ENCODE measurements around a stretch of chr1.

DNA sequence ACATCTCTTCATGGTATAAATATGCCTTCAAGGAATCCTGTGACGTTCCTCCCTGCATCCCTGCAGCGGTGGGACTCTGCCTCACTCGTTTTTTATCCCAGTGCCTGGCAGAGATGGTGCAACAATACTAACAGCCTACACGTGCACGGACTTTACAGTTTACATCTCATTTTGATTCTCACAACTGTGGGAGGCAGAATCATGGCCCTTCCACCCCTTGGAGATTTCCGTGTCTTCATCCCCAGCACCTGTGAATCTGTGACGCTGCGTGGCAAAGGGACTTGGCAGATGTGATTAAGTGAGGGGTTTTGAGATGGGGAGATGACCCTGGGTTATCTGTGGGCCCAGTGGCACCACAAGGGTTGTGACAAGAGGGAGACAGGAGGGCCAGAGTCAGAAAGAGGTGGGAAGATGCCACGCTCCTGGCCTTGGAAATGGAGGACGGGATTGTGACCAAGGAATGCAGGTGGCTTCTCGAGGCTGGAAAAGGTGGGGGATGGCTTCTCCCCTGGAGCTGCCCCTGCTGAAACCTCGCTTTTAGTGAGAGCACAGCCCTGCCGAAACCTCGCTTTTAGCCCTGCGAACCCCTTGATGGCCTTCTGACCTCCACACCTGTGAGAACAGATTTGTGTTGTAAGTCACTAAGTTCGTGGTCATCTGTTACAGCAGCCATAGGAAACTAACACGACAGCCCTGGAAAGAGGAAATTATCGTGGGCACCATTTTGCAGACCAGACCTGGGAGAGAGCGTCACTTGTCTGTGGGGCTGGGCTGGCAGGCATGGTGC lies 53.8 kb downstream of the ARHGEF10L start:
- PRO-cap, 2 experiments = no peak in any of the 2 experiments

DNA sequence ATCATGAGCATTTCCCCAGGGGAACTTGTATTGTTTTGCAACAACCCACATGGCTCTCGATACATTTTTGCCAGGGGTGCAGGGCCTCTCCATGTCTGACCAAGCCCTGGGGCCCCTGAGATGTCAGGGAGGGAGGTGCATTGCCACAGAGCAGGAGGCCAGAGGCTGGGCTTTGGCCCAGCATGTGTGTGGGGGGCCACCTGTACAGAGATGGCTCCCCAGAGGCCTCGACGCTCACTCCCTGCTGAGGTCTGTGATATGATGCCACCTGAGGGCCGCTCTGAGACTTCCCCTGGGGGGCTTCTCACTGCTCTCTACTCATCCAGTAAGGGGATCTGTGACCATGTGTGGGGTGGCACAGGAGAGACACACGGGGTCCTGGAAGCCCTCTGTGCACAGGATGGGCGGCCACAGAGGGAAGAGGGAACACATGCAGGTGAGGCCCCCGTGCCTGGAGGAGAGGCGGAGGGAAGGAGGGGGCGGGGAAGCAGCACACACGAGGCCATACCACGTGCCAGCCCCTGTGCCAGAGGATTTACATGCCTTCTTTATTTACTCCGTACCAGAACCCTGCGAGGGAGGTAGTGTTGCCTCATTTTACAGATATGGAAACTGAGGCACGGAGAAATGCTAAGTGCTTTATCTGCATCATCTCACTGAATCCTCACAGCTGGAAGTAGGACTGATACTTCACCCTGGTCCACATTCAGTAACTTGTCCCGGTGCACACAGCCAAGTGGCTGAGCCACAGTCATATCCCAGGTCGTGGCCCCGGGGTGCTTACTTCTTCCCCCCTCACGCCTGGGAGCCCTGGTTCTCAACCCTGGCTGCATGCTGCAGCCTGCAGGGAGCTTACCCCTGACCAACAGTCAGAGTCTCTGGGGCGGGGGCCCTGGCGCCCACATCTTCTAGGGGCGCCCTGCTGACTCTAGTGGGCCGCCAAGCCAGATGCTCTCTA lies 56.0 kb downstream of the ARHGEF10L start:
- PRO-cap, 2 experiments = no peak in any of the 2 experiments

- PRO-cap, 2 experiments = no peak in any of the 2 experiments
These were observed 94.2 kb downstream of the ARHGEF10L start for GRCh38 chr1:17633724-17634168.

DNA sequence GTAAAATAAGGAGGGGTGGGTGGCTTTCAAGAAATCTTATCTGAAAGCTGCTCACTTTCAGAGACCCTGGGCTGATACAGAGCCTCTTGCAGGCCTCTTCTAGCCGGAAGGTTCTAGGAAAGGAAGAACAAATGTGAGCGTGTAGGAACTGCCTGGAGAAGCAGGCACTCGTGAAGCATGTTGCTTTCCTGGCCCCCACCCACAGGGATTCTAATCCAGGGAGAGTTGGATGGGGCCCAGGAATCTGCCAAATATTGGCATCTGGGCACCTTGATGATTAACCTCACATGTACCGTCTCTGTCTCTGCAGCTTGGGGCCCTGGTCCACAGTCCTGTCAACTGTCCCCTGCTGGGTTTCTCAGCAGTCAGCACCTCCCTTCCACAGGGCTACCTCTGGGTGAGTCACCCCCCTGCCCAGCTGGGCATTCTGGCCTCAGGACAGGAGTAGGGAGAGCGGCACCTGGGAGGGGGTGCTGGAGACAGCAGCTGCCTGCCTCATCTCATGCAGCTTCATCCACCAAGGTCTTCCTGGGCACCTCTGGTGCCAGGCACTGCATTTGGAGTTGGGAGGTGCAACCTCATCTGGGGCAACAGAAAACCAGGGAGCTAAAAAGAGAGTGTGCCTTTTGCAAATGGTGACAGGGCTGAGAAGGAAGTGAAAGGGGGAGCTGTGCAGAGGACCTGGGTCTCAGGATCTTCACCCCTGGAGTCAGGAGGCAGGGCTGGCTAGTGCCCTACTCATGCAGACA lies 100.6 kb upstream of the ACTL8 start:
- PRO-cap, 2 experiments = no peak in any of the 2 experiments

- PRO-cap, 2 experiments = no peak in any of the 2 experiments
These were observed 4.1 kb downstream of the ACTL8 start for GRCh38 chr1:17759195-17759621.

DNA sequence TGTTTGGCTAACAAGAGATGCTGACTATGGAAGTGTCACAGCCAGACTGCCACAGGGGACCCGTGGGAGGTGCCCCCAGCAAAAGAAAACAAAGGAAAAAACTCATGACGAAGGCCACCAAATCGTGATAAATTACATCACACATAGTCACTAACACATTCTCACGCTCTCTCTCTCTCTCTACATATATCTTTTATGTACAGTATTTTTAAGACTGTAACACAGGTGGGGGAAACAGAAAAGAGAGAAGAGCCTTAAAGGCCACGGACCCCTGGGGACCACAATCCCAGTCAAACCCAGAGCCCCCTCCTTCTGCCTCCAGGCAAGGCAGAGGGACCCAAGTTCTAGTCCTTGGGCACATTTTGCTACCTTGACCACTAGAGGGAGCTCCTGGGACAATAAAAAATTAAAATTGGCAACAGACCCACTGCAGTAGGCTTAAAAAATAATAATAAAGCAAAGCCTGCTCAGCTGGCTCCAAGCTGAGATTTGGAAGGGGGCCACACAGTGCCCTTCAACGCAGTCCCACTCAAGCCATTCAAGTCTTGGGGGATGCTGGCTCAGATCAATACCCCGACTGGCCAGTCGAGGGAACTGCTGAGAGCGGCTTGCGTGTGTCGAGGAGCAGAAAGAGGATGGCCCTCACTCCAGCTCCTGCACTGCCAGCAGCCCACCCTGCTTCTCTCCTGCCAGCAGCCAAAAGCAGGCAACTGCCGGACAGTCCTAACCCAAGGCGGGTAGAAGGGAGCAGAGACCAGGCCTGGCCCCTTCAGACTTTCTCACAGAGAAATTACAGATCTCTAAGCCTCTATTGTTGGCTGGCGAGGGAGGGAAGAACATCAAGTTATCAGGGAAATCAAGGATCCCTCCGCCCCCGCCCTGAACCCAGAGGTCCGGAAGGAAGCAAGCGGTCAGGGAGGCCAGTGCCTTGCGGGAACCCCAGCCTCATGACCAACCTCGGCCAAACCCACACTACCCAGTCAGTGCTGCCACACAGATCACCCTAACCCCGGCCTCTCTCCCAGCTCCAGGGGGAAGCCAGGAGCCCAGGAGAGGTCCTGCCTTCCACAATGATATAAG lies 4.7 kb upstream of the ALDH4A1 start:
- PRO-cap, 2 experiments = no peak in any of the 2 experiments

DNA sequence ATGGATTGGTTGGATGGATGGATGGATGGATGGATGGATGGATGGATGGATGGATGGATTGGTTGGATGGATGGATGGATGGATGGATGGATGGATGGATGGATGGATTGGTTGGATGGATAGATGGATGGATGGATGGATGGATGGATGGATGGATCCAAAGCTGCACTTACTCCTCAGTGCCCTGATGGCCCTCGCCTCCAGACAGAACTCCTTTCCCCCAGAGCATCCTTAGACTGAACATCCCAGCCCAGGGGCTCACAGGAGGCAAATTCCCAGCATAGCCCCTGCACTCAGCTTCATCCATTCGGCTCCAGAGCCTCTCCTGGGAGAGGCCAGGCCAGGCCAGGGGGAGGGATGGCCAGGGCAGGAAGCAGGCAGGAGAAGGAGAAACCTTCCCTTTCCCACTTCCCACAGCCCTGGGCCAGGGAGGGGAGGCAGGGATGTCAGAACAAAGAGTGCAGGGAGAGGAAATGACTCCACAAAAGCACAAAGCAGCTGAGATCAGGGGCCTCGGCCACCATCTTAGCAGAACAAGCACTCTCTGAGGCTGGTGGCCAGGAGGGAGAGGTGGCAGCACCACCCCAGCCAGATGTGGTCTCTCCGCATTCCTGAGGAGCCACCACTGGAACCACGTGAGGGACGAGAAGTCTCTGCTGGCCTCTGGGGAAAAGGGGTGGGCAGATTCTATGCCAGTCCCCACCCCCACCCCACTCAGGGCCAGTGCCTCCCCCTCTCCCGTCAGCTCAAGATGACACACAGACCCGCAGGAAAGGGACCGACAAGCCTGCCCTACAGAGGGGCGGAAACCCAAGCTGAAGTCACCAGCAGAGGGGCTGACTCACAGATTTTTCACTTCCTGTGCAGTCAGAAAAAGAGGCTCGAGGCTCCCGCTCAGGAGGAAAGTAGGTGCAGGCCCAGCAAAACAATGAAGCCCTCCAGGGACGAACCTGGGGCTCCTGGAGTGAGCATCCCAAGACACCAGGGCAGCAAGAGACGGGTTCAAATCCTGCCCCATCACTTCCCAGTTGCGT lies 24.0 kb upstream of the ALDH4A1 start:
- PRO-cap, 2 experiments = peak in 2 of 2 experiments; most common plus-strand start position 866 of the sequence (in 2); most common minus-strand start position 756 of the sequence (in 2)

DNA sequence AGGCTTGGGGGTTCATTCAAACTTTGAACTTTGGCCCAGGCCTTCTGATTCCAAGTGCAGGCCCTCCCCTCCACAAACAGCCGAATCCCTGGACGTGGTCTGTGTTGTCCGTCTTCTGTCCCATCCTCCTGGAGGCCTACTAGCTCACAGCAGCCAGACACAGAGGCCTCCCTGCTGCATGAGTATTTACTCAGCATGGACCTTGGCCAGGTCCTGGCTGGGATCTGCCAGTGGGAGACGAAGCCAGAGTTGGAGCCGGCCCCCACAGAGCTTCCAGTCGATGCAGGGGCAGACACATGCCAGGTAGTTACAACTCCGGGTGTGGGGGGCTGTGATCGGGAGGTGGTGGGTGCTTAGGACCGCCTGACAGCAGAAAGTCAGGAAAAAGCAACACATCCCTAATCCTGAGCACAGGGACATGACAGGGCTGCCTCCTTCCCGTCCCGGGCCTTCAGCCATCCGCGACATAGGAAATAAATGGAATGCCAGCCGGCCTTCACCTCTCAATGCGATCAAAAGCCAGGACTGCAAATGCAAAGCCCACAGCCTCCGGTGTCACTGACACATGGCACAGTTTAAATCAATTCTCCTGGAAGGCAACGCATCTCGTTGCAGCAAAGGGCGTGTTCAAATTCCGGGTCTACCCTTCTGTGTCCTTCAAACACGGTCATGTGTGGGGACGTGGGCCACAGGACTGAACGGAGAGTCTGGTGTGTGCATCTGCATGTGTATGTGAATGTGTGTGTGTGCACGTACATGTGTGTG lies 7.3 kb downstream of the IFFO2 start:
- PRO-cap, 2 experiments = peak in 1 of 2 experiments; most common plus-strand start position 670 of the sequence (in 1); most common minus-strand start position 567 of the sequence (in 1)

GRCh38 chr1:18951317-18952612 lies 4.7 kb downstream of the IFFO2 start:
- PRO-cap, 2 experiments = peak in 2 of 2 experiments; most common plus-strand start chr1:18952309 (in 2); most common minus-strand start chr1:18952084 (in 2)

- PRO-cap, 2 experiments = no peak in any of the 2 experiments
These were observed 116.8 kb upstream of the IFFO2 start for GRCh38 chr1:19073220-19073696.

- PRO-cap, 2 experiments = no peak in any of the 2 experiments
These were observed 124.9 kb upstream of the IFFO2 start for GRCh38 chr1:19081212-19081908.

DNA sequence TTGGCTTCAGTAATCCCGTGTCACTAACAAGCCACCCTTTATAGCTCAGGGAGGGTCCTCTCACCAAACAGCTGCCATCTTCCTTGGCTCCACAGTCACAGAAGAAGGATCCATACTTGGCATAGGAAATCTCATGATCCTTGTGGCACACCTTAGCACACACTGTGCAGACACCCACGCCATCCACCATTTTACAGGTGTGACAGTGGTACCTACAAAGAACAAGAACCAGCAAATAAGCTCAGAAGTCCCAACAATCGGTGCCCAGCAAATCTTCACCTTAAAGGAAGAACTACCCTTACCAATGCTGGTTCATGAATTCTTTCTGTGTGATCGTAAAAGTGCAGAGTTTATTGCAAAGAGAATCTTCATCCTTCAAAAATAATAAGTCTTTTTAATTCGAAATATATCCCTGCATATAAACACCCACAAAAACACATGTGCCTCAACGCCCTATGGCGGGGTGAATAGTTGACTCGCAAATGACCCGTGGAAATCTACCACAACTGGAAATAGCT lies 48.5 kb downstream of the UBR4 start:
- PRO-cap, 2 experiments = no peak in any of the 2 experiments

DNA sequence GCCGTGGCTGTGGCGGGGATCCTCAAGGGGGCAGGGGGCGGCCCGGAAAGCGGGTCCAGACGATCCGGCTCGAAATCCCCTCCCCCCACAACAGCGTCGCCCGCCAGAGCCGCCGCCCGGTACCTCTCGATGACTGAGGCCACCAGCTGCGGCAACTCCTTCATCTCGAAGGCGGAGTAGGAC lies 225 bp downstream of the UBR4 start:
- PRO-cap, 2 experiments = no peak in any of the 2 experiments

- PRO-cap, 2 experiments = no peak in any of the 2 experiments
These were observed 15.4 kb downstream of the AKR7A3 start for GRCh38 chr1:19273180-19273628.

GRCh38 chr1:19310934-19311543 lies 905 bp downstream of the AKR7A2 start:
- PRO-cap, 2 experiments = no peak in any of the 2 experiments

GRCh38 chr1:19405514-19406431 lies 79.6 kb downstream of the CAPZB start:
- PRO-cap, 2 experiments = no peak in any of the 2 experiments

DNA sequence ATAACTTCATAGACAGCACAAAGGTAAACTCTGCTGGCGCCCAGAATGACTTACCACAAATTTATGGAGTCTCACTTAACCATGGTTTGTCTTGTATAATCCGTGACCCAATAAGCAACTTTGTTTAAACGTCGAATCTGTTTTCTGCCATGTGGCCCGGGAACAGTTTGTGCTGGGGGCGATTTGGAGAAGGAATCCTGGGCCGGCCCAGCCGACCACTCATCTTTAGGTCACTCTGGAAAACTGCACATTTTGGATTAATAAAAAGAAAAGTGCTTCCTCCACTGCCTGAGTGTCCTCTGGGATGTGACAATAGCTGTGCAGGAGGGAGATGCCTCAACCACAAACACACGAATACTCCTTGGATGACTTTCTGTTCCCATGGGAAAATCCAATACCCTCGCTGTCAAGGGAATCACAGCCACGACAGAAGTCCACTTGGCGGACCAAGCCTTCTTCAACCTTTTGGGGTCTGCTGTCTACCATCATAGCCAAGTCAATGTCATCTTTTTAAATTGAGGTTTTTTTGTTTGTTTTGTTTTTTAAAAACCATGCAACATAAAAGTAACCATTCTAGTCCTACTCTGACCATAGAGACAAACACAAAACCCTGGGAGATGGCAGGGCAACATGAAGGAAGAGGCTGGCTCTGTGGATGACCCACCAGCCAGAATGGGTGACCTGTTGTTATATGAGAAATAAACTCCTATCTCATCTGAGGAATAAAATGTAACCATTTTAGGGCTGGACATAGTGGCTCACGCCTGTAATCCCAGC lies 57.8 kb downstream of the CAPZB start:
- PRO-cap, 2 experiments = no peak in any of the 2 experiments

DNA sequence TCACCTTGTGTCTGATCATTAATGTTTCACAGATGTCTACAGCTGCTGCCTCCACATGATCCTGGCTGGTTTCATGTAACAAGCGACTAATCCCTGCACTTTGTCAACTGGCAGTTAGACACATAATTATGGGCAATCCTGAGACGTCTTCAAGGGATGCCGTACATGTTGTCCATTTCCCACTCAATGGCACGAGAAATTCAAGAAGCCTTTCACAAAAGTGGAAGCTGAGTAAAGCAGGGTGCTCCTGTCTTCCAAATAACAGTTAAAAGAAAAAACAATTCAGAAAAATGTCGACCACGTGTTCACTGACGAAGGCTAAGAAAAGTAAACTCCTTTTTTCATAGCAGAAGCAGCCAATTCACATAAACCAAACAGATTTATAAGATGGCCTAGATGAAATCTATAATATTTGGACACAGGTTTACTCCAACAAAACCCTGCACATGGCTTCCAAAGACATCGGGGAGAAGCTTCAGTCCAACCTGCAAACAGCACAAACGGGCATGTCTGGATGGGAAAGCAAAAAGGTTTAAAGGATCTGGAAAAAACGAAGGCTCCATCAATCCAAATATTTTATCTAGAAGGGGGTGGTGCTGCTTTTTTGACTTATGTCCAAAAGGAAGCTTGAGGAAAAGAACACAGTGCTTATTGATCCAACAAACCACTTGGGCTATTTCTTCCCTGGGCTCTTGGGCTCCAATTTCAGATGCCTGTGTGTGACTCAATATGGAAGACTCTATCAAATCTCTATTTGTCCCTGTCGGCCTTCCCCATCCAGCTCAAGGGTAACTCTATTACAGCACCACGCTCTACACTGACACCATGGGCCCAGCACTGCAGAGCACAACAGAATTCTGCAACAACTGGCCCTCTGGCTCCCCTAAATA lies 52.0 kb downstream of the CAPZB start:
- PRO-cap, 2 experiments = no peak in any of the 2 experiments

DNA sequence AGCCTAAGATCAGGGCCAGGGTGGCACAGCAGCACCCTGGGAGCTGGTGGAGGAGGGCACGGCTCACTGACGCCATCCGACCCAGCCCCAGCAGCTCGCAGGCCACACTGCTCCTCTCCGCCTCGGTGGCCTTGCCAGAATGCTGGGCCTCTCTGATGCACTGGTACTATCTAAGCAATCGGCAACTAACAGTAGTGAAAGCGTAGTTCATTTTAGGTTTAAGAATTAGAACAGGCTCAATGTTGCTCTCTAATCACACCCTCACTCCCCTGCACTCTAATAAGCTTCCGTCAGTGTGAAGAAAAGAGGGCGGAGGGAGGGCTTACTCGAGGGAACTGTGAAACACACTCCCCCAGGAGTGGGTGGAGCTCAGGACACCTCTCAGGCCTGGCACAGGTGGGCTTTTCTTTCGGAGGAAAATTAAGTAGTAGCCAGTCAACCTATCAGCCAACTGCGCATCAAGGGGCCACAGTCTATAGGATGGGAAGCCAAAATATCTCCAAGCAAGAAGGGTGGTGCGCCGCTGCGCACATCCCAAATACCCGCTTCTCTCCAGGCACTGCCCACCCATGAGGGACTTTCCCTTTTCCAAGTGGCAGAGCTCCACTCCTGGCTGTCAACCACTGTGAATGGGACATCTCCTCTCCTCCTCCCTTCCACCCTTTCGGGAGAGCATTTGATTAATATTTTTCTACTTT lies 37.5 kb downstream of the CAPZB start:
- PRO-cap, 2 experiments = no peak in any of the 2 experiments

DNA sequence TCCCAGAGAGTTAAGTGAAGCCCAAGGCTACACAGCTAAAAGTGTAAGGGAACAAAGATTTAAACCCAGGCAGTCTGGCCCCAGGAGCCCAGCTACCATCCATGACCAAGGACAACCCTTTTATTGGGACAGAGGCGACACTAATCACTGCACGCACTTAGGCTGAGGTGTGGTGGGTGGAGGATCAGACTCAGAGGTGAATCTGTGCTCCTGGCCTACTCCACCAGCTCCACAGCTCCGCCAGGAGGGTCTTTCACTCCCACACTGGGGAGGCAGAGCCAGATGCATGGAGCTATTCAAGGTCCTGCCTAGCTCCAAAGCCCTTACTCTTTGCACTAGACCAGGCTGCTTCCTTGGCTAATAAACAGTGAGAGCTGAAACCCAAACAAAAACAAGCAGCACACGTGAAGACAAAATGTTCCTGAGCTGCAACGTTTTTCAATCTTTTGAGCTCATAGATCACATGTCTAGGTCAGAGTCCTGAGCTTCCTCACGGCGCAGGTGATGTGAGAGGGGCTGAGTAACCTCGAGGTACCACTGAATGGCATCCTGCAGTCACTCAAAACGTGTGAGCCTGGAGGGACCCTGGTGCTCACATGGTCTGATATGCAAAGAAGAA lies 19.3 kb downstream of the CAPZB start:
- PRO-cap, 2 experiments = peak in 2 of 2 experiments; most common plus-strand start position 552 of the sequence (in 2); most common minus-strand start position 332 of the sequence (in 2)